ENCODE measurements around a stretch of chr10.

- PRO-cap, 10 experiments = no peak in any of the 10 experiments
Observed at GRCh38 chr10:103476177-103476828, 2.7 kb downstream of the CALHM3 start.

GRCh38 chr10:103542658-103543248 lies 49.2 kb downstream of the NEURL1 start:
- PRO-cap, 10 experiments = peak in 1 of 10 experiments; most common plus-strand start chr10:103542979 (in 1); most common minus-strand start chr10:103542839 (in 1)

GRCh38 chr10:103545572-103546304 lies 52.2 kb downstream of the NEURL1 start:
- PRO-cap, 10 experiments = no peak in any of the 10 experiments

GRCh38 chr10:103578606-103579262 lies 85.2 kb downstream of the NEURL1 start:
- PRO-cap, 10 experiments = no peak in any of the 10 experiments

GRCh38 chr10:103601595-103602194 lies 108.2 kb downstream of the NEURL1 start:
- PRO-cap, 10 experiments = no peak in any of the 10 experiments

DNA sequence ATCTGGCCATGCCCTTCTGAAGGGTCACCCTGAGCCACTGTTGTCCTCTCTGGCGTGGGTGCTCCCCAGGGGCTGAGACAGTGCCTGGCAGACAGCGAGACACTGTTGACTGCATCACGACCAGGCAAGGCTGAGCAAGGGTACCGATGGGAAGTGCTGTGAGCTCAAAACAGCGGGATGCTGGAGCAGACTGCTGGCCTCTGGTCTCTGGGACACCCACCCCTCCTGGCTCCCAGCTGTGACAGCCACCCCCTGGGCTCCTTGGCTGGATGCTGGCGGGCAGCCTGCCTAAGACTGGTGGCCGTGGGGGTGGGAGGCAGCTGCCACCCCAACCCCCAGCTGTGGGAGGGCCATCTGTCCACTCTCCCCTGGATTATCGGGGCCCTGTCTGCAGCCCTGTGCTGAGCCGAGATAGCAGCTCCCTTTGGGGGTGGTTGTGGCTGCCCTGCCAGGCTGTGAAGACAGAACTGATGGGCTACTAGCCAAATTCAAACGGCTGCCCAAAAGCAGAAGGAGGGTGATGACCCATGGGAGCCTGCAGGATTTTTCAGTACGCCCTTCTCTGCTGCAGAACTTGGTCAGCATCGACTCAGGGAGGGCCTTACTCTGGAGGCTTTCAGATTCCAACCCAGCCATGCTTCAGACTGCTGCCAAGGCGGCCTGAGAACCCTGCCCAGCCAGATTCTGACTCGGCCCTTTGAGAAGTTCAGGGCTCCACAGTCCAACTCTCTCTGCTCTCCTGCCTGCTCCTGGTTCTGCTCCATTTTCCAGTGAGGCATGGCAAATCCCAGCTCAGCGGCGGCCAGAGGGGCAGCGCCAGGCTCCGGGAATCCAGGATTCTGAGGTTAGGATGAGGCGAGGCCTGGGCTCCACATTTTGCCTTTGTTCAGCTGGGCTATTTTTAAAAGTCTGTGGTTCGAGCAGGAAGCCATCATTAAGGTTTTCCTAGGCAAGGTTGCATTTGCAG lies 125.3 kb downstream of the NEURL1 start:
- PRO-cap, 10 experiments = no peak in any of the 10 experiments

GRCh38 chr10:103666871-103667905 lies 173.7 kb downstream of the NEURL1 start:
- PRO-cap, 10 experiments = no peak in any of the 10 experiments

- PRO-cap, 10 experiments = no peak in any of the 10 experiments
Observed at GRCh38 chr10:103695491-103696146, 159.8 kb downstream of the SH3PXD2A start.

GRCh38 chr10:103701595-103702584 lies 153.5 kb downstream of the SH3PXD2A start:
- PRO-cap, 10 experiments = no peak in any of the 10 experiments

- PRO-cap, 10 experiments = no peak in any of the 10 experiments
Observed at GRCh38 chr10:103776670-103777377, 78.6 kb downstream of the SH3PXD2A start.

- PRO-cap, 10 experiments = peak in 1 of 10 experiments; most common plus-strand start chr10:103785246 (in 1); most common minus-strand start chr10:103785167 (in 1)
Observed at GRCh38 chr10:103784878-103785346, 70.5 kb downstream of the SH3PXD2A start.

DNA sequence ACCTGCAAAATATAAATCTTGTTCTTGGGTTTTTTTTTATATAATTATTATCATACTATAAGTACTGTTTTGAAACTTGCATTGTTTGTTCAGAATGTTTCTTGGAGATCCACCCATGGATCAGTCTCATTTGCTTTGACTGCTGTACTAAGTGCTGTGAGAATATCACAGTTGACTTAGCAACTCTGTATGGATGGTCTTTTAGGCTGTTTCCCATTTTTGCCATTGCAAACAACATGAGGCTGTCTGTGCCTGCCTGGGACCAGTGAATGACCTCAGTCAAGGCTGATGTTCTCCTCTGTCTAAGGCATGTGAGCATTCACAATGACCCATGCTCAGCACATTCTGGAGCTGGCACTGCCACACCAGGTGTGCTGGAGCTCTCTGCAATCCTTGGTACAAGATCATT lies 62.1 kb downstream of the SH3PXD2A start:
- PRO-cap, 10 experiments = peak in 1 of 10 experiments; most common plus-strand start position 341 of the sequence (in 1)

DNA sequence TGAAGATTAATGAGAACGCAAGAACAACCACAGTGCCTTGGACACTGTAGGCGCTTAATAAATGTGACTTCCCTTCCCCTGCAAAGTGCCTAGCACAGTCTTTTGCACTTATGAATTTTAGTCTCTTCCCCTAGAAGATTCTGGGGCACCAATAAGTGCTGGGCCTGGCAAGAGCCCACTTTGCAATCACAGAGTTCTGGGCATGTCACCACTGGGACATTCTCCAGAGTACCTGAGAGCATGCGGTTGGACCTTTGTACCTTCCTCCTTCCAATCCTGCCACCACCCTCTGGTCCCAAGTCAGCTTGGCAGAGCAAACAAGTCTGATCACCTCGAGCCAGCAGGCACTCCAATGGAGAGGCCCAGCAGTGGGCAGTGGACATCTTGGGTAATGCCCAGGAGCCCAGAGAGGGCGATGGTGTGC lies 43.5 kb downstream of the SH3PXD2A start:
- PRO-cap, 10 experiments = peak in 1 of 10 experiments; most common plus-strand start position 316 of the sequence (in 1); most common minus-strand start position 294 of the sequence (in 1)

GRCh38 chr10:103828002-103828539 lies 27.3 kb downstream of the SH3PXD2A start:
- PRO-cap, 10 experiments = no peak in any of the 10 experiments

DNA sequence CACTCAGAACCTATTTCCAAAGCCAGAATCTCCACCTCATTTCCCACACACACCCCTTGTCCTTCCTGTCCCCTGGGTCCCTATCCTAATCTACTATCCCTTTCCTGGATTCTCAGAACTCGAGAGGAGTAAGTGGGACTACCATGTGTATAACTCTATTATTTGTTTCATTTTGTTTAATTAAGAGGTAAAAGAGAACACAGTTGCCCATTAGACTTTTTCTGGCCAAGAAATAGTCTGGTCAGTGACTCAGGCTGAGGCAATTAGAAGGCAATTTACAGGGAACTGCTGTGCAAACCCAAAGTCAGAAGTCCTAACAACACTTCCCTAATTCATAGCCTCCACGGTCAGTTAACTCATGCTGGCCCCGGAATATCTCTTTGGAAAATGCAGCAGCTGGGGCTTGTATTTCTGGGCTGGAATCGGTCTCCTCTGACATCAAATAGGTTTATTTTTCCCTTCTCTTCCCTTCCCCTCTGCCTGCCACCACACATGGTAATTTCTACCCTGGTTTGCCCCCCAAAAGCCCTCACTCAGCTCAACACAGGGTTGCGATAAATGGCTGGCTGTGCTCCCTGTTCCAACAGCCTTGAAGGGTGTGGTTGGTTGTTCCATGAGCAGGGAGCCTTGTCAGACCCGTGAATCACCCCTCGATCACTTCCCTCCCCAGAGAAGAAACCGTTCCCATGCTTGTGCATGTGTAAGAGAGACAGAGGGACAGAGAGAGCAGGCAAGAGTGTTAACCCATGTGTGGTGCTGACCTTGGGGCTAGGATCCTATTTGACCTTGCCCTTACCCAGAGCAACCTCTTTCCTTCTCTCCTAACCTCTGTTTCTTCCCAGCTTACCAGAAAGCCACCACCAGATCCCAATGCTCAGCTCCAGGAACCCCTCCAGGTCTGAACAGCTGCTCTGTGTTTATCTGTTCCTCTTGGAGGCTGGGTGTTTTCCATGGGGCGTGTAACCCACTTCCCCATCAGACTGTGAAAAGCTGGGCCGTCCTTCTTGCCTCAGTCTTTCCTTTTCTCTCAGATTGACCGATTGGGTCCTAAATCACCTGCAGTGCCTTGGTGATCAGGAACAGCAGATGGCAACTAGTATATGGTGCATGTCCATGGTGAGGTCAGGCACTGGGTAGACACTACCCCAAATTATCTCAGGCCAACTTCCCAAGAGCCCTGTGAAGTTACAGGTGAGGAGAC lies 5.2 kb downstream of the SH3PXD2A start:
- PRO-cap, 10 experiments = peak in 1 of 10 experiments; most common plus-strand start position 703 of the sequence (in 1)

DNA sequence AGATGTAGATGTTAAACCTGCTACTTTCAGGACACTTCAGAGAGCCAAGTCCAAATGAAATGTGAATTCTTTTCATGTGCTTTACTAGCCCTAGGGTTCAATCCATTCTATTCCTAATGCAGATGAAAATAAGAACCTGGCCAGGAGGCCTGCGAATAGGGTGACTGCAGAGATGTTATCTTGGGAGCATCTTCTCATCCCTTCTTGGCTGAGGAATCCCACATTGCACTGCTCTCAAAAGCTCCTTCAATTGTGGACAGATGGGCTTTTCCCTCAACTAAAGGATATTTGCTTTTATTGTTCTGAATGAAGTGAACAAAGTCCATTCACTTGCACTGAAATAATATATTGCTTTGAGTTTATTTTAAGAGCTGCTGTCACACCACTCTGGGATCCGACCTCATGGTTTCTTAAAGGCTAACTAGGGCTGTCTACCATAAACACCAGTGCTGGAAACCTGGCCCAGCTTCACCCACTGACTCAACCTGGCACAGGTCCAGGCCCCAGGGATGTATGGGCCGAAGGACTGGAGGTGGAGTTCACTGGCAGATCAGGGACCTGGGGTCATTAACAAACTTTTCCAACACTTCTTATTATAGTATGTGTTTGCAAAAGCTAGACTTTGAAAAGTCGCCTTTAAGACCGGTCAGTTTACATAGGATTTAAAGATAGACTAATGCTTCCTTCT lies 30.1 kb downstream of the STN1 start:
- PRO-cap, 10 experiments = no peak in any of the 10 experiments

- PRO-cap, 10 experiments = no peak in any of the 10 experiments
Observed at GRCh38 chr10:103894241-103894935, 23.6 kb downstream of the STN1 start.

GRCh38 chr10:103910759-103911758 lies 6.9 kb downstream of the STN1 start:
- PRO-cap, 10 experiments = peak in 1 of 10 experiments; most common plus-strand start chr10:103911190 (in 1)

GRCh38 chr10:104033056-104034018 lies 52.3 kb downstream of the COL17A1 start:
- PRO-cap, 10 experiments = no peak in any of the 10 experiments

GRCh38 chr10:104119855-104120480 lies 2.0 kb upstream of the SFR1 start:
- PRO-cap, 10 experiments = no peak in any of the 10 experiments